HTERT-HM (cell line): ENCODE measurements around a stretch of chr5.

DNA sequence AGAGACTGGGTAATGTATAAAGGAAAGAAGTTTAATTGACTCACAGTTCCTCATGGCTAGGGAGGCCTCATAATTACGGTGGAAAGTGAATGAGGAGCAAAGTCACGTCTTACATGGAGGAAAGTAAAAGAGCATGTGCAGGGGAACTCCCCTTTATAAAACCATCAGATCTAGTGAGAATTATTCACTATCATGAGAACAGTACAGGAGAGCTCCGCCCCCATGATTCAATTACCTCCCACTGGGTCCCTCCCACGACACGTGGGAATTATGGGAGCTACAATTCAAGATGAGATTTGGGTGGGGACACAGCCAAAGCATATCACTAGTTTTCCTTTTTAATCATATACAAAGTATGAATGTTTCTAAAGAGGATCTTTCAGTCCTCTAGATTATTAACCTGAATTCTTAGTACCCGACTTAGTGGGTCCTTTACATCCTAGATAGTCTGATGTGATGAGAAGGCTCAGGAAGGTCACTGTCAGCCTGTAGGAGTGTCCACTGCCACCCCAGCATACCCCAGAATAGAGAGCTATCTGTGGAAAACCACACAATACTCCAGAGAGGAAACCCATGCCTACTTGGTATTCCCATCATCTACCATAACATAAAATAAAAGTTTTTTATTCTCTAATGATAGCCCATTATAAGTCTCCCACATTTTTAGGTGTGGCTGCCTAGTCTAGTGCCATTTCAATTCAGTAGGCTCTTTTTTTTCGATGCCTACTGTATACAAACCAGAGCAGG lies 63.3 kb downstream of the ERAP1 start:
- RRBS: no CpG with 5 or more reads among the region's 7 CpGs

- RRBS: no CpG with 5 or more reads among the region's 3 CpGs
These were observed 866 bp downstream of the ERAP1 start for GRCh38 chr5:96806968-96807190.

DNA sequence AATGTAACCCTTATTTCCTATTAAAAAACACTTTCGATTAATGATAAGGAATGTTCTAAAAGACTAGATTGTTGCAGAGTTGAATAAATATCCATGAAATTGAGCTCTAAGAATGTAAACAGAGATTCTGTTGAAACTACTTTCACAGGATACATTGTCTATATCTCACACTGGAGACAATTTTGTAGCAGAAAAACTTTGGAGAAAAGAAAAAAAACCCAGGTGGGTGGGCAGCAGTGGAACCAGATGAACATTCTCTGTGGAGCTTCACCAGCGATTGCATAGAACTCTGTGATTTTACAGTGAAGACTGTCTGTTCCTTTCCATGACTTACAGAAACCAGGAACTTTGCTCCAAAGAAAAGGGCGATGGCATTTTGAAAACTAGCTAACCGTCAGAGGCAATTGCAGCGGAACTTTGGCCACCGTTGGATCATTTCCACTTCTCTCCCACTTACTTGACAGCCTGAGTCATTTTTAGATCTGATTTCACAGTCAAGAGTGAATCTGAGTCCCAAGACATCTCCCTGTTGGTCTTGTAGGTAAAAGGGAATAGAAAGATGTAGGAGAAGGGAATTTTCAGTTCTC lies 20.9 kb upstream of the ERAP2 start:
- RRBS: no CpG with 5 or more reads among the region's 6 CpGs

DNA sequence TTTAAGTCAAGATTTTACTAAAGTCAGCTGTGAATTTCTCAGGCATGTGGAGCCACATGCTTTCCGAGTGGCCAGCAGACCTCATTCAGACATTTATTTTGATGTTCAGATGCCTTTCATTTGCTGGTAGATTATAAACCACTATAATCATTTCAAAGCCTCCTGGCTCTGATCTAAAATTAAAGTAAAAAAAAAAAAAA lies 29.9 kb downstream of the LIX1 start:
- RRBS: no CpG with 5 or more reads among the region's 1 CpG

- RRBS: no CpG with 5 or more reads among the region's 8 CpGs
These were observed 4.3 kb downstream of the RIOK2 start for GRCh38 chr5:97178678-97179259.

DNA sequence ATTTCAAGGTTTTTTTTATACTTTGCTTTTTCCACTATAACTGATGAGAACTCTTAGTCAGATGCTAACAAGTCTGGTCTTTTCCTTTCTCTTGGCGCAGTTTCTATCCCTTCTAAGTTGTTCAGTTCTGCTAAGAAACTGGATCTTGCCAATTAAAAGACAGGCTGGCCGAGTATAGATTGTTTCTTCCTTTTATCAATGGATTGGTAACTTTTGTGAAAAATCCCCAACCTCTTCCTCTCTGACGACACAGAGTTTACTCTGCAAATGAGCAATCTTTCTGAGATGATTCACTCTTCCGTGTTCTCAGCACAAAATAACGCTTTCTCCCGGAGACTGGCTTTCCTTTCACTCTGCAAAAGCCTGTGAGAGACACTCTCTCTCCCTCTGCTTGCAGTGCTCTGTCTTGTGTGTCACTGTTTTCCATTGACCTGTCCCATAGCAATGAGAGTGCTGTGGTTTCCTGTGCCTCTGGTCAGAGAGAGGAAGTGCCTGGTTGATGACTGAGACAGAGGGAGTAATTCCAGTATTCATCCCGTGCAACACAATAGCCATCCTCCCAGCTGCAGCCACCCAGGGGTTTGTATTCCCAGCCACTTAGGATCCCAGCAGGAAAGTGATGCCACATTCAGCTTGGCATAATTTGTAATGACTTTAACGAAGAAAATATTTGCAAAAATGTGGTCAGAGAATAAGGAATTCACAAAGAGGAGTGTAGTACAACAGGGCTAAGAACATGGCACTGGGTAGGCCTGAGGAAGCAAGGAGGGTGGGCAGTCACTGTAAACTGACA lies 463.7 kb upstream of the RGMB start:
- RRBS: no CpG with 5 or more reads among the region's 8 CpGs

- RRBS: no CpG with 5 or more reads among the region's 33 CpGs
These were observed 4.2 kb upstream of the RGMB start for GRCh38 chr5:98769248-98769690.

DNA sequence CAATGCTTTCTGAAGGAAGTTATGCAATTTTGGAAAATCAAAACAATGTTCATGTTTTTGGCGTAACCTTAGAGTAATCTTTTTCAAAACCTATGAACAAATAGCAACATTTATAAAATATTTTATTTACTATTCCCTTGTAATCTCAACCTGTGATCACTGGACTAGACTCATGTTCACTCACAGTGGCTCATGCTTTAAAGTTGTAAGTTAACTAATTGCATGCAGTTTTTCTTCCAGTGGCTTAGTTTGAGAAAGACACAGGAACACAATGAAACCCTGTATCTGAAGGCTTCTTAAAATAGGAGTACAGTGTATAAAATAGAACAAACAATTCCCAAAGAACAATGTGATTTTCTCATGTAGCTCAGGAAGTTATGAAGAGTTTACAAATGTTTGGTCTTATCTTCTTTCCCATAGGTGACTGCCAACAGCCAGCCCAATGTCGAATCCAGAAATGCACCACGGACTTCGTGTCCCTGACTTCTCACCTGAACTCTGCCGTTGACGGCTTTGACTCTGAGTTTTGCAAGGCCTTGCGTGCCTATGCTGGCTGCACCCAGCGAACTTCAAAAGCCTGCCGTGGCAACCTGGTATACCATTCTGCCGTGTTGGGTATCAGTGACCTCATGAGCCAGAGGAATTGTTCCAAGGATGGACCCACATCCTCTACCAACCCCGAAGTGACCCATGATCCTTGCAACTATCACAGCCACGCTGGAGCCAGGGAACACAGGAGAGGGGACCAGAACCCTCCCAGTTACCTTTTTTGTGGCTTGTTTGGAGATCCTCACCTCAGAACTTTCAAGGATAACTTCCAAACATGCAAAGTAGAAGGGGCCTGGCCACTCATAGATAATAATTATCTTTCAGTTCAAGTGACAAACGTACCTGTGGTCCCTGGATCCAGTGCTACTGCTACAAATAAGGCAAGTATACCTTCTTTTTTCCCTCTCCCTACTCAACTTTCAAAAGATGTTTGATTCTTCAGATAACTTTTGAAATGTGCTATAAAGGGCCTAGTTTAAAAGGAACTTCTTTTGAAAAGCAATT lies 6.0 kb downstream of the RGMB start:
- RRBS: no CpG with 5 or more reads among the region's 13 CpGs

DNA sequence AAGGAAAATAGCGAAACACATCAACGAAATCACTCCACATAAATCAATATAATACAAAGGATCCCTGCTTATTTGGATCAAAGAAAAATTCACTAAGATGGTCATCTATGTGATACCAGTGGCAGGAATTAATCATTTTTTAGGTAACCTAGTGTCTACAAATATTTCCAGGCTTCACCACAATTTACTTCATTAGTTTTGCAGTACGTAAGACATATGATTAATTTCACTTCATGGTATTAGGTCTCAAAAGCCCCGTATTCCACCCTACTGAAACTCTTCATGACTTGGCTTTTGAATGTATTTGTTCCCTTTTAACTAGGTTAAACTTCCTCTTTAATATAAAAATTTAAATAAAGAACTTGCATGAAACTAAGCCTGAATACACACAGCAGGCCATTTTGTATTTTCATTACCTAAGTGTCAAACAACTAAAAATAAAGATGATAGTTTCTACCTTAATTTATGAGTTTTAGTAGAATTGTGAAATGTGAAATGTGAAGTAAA lies 4.2 kb downstream of the ST8SIA4 start:
- RRBS: no CpG with 5 or more reads among the region's 4 CpGs

DNA sequence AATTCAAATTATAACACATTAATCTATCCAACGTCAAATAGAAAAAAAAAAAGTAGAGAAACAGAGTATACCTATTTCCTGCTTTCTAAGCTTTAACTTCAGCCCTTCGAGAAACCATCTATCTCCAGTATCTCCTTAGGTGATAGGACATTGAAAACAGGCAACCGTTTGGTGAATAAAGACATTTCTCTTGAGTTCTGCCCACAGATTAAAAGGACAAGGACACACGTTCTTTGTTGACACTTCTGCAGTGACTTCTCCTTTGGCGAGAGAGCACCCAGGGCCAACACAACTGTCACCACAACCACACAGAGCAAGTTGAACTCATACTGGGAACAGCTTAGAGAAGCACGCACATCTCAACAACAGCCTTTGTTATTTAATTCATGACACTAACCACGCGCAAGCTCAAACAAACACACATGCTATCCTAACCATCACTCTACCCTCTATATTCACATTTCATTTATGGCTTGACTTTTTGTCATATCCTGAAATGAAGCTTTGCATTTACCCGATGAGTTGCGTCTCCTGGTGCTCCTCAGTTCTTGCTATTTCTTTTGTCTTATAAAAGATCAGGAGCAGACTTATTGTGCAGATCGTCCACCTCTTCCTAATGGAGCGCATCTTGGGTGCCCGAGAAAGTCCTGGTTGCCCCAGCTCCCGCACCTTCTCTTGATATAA lies 611 bp downstream of the ST8SIA4 start:
- RRBS: no CpG with 5 or more reads among the region's 14 CpGs

- RRBS: no CpG with 5 or more reads among the region's 2 CpGs
These were observed 175.2 kb downstream of the SLCO4C1 start for GRCh38 chr5:102120968-102121247.

DNA sequence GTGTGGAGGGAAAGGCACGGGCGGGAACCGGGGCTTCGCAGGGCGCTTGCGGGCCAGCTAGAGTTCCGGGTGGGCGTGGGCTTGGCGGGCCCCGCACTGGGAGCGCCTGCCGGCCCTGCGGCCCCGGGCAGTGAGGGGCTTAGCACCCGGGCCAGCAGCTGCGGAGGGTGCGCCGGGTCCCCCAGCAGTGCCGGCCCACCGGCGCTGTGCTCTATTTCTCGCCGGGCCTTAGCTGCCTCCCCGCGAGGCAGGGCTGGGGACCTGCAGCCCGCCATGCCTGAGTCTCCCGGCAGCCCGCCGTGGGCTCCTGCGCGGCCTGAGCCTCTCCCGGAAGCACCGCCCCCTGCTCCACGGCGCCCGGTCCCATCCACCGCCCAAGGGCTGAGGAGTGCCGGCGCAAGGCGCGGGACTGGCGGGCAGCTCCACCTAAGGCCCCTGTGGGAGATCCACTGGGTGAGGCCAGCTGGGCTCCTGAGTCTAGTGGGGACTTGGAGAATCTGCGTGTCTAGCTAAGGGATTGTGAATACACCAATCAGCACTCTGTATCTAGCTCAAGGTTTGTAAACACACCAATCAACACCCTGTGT lies 141.1 kb downstream of the SLCO4C1 start:
- RRBS: 27% methylated on average over 6 of the region's 43 CpGs

DNA sequence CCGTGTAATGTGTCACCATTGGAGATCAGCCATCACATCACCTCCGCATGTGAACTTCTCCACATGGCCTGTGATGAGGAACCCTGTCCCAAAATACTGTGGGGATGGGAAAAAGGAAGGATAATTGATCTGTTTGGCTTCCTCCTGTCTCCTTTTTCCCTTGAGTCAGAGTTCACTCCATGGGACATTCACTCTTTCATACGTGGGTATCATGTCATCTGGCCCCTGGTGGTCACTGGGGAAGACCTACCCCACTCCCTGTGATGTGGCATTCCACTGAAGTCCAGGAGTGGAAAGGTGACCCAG lies 149.1 kb downstream of the NUDT12 start:
- RRBS: no CpG with 5 or more reads among the region's 3 CpGs

GRCh38 chr5:104080059-104080492 lies 517.5 kb upstream of the NUDT12 start:
- RRBS: no CpG with 5 or more reads among the region's 20 CpGs

DNA sequence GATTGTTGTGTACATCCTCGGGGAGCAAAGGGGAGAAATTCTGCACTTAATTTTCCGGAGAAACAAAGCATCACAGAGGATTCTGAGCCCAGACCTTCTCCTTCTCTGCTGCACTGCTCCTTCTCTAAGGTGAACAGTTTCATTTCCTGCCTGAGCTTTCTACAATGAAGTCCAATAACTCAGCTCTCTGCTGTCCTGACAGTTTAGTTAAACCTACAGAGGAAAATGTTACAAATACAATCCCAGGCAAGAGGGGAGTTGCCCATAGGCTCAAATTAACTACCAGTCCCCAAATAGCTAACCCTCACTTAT lies 206.3 kb downstream of the EFNA5 start:
- RRBS: no CpG with 5 or more reads among the region's 2 CpGs

- RRBS: no CpG with 5 or more reads among the region's 4 CpGs
These were observed 153.5 kb downstream of the EFNA5 start for GRCh38 chr5:107517197-107517604.

DNA sequence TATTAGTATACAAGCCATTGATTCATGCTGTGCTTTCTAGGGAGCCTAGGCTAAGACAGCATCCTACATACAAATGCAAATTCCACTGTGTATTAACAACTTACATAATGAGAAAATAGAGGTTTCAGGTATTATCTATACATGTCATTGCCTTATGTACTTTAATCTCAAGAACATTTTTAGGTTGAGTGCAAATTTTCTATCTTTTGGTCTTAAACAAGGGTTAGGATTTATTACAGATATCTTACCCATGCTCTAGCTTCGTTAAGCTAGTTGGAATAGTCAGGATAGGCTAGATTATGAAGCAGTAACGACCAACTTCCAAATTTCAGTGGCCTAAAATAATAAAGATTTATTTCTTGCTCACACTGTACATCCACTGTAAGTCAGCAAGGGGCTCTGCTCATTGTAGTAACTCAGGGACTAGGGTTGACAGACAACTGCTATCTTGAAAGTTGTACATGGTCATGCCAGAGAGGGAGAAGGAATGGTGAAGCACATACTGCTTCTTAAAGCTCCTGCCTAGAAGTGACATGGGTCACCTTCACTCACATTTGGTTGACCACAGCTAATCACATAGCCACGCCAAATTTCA lies 140.8 kb downstream of the EFNA5 start:
- RRBS: no CpG with 5 or more reads among the region's 3 CpGs

- RRBS: no CpG with 5 or more reads among the region's 7 CpGs
These were observed 128.3 kb downstream of the EFNA5 start for GRCh38 chr5:107542334-107542977.

DNA sequence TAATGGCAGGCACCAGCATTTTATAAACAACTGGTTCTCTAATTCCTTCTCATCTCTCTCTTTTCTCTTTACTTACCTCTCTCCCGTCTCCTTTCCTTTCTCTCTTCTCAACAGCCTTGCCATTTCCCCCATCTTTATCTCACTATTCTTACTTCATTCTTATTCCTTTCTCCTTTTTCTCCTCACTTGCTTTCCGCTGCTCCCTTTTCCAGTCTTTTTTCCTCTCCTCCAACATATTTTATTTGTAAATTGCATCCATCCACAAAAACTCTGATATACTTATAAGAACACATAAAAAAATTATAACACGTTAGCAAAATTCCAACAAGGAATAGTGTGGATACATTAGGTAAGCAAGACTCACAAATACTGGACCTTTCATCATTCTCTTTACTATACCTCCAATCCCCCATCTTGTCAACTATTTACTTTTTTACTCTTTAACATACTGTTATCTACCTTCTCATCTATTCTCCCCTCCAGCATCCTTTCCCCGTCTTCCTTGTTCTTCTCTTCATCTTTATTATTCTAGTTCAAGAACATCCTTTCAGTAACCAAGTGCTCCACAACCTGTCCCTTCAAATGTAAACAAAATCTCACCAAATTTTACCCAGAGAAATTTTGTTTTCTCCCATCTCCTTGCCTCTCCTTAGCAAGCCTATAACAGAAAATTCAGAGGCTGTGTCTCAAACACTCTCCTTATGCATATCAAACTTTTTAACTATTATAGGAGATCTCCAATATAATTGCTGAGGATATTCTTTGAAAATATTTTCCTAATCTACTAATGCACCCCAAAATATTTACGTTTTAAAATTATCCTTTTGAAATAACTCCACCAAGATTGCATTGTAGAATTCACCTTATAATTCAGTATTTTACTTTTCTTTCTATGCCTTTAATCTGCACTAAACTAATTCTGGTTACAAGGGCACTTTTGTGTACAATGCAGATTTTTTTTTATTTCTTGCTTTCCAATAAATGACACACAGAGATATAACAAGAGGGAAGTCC lies 38.4 kb downstream of the EFNA5 start:
- RRBS: no CpG with 5 or more reads among the region's 5 CpGs

- RRBS: no CpG with 5 or more reads among the region's 2 CpGs
These were observed 107.9 kb upstream of the EFNA5 start for GRCh38 chr5:107778703-107779028.